Kidney epithelial cell (primary cell): ENCODE measurements around a stretch of chr18.

DNA sequence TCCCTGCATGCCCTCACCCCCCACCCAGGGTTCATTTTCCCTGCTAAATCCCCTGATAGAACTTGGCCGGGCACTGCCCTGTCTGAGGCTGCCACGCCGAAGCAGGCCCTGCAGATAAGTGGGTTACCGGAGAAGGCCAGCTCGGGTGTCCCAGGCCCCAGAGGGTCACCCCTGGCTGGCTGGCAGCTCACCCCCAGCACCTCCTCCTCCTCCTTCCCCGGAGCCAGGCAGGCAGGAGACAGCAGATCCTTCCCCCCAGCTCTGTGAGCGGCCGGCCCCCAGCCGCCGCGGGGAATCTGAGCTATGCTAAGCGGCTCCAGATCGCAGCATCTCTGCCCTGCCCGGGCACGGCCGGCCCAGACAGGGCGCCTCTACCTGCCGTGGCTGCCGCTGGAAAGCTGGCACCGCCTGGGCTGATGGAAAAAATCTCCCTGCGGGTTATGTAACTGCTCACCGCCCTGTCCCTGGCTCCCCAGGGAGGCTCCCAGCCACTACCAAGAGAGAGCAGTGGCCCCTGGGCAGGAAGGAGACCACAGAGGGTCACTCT lies 179.2 kb downstream of the SMAD7 start:
- RAMPAGE, long total RNA: no peak
- RRBS: 41% methylated on average over 14 of the region's 22 CpGs

- RAMPAGE, long total RNA: no peak
- RRBS: 72% methylated on average over 3 of the region's 12 CpGs
Observed at GRCh38 chr18:48851418-48851926, 99.3 kb downstream of the SMAD7 start.

- RAMPAGE, long total RNA: no peak
- RRBS: 4% methylated on average over 6 of the region's 19 CpGs
Observed at GRCh38 chr18:48922519-48923322, 28.0 kb downstream of the SMAD7 start.

GRCh38 chr18:48926257-48927122 lies 24.3 kb downstream of the SMAD7 start:
- RAMPAGE, long total RNA: no peak
- RRBS: 92% methylated on average over 3 of the region's 22 CpGs

GRCh38 chr18:48927677-48928225 lies 23.0 kb downstream of the SMAD7 start:
- RAMPAGE, long total RNA: no peak
- RRBS: no CpG with 5 or more reads among the region's 5 CpGs

GRCh38 chr18:48951717-48952129 lies 958 bp upstream of the SMAD7 start:
- RAMPAGE, long total RNA: no peak
- RRBS: 1% methylated on average over 34 of the region's 55 CpGs

DNA sequence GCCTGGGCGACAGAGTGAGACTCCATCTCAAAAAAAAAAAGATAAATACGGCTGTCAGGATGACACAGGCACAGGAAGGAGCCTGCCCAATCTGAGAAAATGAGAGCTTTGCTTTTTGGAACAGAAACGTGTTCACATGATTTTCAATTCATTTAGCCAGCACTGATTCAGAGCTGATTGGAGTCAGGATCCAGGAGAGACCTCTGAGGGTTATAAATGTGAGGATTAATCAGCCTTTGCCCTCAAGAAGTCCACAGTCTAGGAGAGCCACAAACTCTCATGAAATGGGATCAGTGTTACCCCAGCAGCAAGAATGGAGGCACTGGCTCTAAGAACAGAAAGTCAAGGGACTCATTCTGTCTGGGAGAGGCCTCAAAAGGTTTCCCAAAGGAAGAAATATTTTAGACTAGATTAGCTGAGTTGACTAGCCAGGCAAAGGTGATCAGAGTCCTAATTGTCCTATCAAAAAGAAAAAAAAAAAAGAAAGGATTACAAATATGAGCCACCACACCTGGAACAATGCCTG lies 7.0 kb upstream of the SMAD7 start:
- RAMPAGE, long total RNA: no peak
- RRBS: no CpG with 5 or more reads among the region's 3 CpGs

DNA sequence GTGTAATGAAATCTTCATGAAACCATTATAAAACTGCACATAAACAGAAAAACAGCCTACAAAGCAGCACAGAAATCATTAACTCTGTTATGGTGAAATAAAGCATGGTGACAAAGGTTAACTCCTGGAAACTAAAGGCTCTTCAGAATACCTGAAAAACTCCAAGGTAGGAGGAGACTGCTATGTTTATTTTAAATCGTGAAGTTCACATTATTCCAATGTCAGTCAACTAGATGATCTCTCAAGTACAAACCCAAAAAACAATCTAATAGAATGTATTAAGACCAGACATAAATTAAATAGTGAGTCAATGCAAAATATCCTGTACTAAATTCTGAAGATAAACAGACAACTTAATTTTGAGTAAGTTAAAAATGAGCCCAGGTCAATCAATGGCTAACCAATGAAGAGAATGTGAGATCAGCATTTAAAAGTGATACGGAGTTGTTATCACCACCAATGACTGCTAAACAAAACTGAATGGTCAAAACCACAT lies 205.6 kb downstream of the DYM start:
- RAMPAGE, long total RNA: no peak
- RRBS: no CpG with 5 or more reads among the region's 2 CpGs

DNA sequence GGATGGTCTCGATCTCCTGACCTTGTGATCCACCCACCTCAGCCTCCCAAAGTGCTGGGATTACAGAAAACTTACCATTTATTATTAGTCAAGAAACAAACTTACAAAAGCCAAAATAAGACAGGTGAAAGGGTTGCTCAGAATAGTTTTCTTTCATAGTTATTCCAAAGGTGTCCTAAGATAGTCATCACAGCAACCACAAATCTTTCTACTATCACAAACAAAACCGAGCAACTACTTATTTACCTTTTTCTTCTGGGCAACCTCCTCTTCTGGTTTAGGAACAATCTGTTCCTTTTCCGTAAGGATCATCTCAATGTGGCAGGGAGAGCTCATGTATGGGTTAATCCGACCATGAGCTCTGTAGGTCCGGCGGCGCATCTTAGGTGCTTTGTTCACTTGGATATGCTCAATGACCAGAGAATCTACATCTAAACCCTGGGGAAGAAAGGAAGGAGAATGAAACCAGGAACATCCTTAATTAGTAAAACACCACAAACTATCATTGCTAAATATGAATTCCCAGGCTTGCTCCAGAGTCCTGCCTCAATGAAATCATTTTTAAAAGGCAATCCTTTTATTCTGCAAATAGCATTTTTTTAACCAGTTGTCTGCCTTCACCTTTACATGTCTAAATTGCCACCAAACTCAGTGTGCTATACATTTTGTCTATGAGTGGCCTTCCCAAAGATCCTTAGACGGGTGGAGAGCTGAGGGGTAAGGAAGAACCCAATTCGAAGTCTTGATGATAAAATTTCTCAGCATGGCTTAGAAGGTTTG lies 2.3 kb upstream of the C18orf32 start:
- RAMPAGE, long total RNA: no peak
- RRBS: no CpG with 5 or more reads among the region's 9 CpGs

DNA sequence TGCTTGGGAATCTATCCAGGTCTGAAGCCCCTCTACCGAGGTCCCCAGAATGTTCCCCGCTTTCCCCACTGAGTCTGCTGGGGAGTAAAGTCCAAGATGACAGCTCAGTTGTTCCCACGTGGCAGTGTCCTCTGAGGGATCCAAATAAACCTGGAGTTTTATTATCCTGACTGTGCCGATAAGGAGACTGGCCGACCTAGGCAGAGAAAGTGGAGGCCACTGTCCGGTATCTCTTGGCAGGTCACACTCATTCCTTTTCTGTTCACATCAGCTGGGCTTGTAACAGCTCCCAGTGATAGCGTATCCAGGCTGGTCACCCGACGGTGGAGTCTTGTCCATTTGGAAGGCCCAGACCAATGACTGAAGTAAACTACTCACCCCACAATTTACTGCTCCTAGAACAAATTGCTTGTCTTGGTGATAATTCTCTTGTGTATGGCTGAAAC lies 22.4 kb upstream of the RPL17 start:
- RAMPAGE, long total RNA: no peak
- RRBS: no CpG with 5 or more reads among the region's 9 CpGs

DNA sequence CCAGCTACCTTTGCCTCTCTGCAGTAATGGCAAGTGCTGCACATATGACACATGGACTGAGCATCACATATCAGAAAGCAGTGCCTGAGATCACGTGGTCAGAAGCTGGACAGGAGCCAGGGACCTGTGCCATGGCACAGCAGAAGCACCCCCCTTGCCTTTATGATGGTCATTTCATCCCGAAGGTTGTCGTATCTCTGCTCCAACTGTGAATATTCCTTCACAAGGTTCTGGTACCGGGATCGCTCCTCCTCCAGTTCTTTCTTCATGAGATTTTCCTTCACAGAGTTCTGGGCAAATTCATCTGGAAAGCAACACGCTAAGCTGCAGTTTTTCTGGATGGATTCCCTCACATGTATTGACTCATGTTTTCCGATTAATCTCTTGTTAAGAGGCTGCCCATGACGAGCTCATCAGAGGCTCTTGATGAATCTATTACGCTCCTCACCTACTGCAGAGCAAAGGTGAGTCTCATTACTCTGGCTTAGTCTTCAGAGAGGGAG lies 65.5 kb upstream of the ACAA2 start:
- RAMPAGE, long total RNA: no peak
- RRBS: no CpG with 5 or more reads among the region's 9 CpGs

DNA sequence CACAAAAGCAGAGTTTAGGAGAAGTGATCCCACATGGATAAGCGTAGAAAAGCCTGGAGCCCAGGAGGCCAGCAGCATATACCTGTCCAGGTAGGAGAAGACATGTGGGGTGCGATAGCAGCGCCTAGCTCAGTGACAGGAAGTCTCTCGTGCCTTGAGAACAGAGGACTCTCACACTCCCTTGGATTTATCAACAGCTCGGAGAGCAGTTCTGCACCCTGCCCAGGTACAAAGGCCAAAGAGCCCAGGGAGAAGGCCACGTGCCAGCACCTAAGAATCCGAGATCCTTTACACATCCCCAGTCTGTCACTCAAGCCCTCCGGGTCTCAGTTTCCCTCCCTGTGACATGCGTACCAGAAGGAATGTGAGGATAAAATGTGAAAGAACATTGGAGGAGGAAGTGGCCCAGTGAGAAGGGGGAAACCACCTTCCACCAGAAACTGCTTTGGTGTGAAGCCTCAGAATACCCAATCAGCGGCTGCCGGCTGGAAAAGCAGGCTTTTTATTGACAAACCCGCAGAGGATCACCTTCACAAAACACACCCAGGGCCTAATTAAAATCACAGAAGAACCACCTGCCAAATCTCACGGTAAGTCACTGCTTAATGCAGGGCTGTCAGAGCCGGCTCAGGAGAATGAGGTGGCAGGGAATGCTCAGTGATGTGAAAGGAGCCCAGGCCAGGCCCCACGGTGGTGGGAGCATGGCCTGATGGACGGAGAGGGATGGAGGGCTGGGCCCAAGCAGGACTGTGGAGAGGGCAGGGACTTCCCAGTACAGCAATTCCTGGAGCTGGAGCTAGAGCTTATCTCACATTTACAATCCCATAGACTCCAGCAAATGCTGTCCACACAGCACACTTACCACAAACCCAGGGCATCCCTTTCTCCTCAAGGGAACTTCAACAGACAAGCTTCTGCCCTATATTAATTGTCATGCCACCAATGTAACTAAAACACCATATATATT lies 66.2 kb downstream of the MYO5B start:
- RAMPAGE, long total RNA: no peak
- RRBS: no CpG with 5 or more reads among the region's 16 CpGs

DNA sequence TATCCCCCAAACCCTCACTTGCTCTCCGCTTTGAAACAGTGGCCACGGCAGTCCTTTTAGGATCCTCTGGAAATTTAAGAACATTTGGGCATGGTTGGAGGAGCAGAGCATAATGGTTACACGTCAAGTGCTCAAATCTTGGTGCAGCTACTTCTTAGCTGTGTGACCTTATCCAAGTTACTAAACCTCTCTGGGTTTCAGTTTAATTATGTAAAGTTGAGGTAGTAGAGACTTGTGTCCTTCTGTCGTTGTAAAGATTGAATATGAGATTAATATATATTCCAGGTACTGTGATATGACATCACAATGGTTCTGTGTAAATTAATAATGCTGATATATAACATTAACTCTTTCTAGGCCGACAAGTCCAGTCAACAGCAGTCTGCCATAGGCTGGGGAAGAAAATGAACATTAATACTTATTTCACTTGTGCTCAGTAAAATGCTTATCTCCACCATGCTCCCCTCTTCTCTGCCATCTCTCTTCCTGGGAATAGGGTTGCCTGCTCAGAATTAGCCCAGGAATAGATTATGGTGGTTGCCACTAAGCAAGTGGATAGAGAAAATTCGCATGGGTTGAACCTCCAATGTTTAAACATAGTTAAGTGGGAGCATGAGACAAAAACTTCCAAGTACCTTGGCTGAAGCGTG lies 62.7 kb downstream of the MYO5B start:
- RAMPAGE, long total RNA: no peak
- RRBS: no CpG with 5 or more reads among the region's 7 CpGs

DNA sequence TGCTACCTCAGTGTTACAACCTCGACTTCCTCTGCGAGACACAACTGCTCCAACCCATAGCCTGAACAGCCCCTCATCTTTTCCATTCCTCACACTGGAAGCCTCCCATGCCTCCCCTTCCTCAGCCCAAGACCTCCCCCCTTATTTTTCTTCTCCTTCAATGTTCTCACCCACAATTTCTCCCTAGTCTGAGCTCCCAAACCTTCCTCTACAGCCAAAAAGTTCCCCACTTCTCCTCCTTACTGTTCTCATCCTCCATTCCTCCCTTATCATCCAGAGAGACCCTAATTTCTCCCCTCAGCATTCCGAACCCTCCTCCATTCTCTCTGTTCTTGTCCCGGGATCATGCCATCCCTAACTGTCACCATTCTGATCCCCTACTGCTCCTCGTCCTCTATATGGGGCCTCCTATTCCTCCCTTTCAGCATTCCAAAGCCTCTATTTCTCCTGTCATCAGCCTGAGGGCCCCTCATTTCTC lies 717 bp downstream of the MBD1 start:
- RAMPAGE, long total RNA: no peak
- RRBS: no CpG with 5 or more reads among the region's 5 CpGs

GRCh38 chr18:50284870-50285377 lies 2.6 kb downstream of the CXXC1 start:
- RAMPAGE, long total RNA: no peak
- RRBS: no CpG with 5 or more reads among the region's 13 CpGs

DNA sequence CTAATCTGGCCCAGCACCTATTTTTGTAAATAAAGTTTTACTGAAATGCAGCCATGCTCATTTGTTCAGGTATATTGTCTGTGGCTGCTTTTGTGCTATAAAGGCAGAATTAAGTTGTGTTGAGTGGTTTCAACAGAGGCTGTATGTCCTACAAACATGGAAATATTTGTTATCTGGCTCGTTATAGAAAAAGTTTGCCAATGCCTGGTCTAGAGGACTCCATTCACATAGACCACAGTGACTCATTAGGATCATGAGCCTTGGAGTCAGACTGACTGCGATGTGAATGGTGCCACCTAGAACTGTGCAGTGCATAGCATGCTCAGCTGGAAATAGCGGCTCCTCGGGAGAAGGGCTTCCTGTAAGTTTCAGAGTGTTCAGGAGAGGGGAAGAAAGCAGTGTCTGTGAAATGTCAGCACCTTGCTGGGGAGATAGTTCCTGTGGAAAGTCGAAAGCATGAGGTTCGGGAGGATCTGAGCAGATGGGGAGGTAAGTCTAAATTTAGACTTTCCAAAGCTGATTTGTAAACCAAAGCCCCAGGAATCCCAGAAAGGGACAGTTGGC lies 99.2 kb downstream of the MAPK4 start:
- RAMPAGE, long total RNA: no peak
- RRBS: no CpG with 5 or more reads among the region's 6 CpGs

GRCh38 chr18:50986641-50986998 lies 18.8 kb downstream of the ELAC1 start:
- RAMPAGE, long total RNA: no peak
- RRBS: no CpG with 5 or more reads among the region's 2 CpGs

DNA sequence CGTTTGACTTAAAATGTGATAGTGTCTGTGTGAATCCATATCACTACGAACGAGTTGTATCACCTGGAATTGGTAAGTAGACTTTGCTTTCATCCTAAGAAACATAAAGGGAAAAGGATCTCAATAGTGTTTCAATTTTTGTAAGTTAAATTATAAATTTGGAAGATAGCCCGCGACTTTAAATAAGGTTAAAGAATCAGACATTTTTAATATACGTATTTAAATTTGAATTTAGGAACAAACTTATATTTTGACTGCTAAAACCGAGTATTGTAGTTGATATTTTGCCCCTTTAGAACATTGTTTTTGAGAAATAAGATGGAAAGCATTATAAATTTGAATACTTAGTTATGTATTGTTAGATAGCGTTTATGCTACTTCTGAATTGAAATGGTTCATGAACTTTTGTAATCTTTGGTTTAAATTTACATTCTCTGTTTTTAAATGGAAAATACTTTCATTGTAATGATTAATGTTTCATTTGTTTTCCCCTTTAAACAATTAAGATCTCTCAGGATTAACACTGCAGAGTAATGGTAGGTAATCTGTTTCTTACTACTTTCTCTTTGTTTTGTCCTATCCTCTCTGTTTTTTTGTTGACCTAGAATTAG lies 18.9 kb downstream of the SMAD4 start:
- RAMPAGE, long total RNA: no peak
- RRBS: no CpG with 5 or more reads among the region's 8 CpGs

- RAMPAGE, long total RNA: no peak
- RRBS: no CpG with 5 or more reads among the region's 5 CpGs
Observed at GRCh38 chr18:51141583-51141994, 55.9 kb downstream of the MEX3C start.

DNA sequence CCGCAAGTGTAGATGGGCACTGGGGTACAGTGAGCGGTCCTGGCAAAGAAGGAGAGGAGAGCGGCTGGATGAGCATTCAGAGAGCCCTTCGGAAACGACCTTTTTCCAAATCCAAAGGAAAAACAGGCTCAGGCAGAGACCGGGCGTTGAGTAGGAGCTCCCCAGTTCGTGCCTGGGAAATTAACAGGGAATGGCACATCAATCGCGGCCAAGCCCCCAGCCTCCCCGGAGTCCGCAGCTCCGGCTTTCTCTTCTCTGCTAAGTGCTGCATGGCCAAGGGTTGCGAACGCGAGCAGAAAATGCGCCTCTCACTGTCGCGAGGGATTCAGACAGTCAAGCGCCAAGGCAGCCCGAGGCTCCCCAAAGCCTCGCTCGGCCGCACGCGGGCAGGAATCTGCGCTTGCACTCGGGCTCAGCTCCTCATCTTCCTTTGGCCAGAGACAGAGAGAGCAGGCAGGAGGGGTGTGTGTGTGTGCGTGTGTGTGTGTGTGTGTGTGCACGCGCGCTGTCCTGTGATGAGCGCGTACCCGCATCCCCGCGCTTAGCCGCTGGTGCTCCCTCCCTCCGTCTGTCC lies 1.9 kb downstream of the DCC start:
- RAMPAGE, long total RNA: no peak
- RRBS: 2% methylated on average over 6 of the region's 39 CpGs